ENCODE results near the genes TRAPPC14 and TSC22D4.

DNA sequence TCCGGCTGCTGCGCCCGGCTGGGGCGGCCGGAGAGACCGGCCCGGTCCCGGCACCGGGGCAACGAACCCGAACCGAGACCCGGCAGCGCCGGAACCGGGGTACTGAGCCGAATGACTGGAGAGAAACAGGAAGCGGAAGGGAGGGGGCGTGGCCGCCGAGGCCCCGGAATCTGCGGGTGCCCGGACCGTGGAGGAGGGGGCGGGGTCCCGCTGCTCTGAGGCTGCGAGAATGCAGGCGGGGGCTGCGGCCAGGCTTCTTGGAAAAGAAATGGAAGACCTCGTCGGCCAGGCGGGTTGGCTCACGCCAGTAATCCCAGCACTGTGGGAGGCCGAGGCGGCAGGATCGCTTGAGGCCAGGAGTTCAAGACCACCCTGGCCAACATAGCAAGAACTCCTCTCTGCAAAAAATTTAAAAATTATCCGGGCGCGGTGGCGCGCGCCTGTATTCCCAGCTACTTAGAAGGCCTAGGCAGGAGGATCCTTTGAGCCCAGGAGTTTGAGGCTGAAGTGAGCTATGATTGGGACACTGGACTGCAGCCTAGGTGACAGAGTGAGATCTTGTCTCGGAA is at the start of gene TRAPPC14:
Gene TRAPPC14, minus strand, starts transcription at position 134 of the 569 bp plus-strand sequence.
- RRBS, result 2% methylated on average over 8 of the region's 44 CpGs
CAGE:
- cytosol, long polyA plus RNA, result start-site peak on the minus strand centred at position 116 of the sequence, 59 bp wide, 269 and 67 reads in 2 replicates
- long polyA plus RNA, result start-site peak on the minus strand centred at position 123 of the sequence, 41 bp wide, 225 and 191 reads in 2 replicates
- nucleus, long polyA plus RNA, result start-site peak on the minus strand centred at position 106 of the sequence, 60 bp wide, 1,419 and 1,226 reads in 2 replicates

GRCh38 chr7:100166725-100167552 is 1.5 kb downstream of the GAL3ST4 start:
- RRBS, result 63% methylated on average over 1 of the region's 17 CpGs
CAGE:
- cytosol, long polyA plus RNA, result no peak
- long polyA plus RNA, result no peak
- nucleus, long polyA plus RNA, result no peak

DNA sequence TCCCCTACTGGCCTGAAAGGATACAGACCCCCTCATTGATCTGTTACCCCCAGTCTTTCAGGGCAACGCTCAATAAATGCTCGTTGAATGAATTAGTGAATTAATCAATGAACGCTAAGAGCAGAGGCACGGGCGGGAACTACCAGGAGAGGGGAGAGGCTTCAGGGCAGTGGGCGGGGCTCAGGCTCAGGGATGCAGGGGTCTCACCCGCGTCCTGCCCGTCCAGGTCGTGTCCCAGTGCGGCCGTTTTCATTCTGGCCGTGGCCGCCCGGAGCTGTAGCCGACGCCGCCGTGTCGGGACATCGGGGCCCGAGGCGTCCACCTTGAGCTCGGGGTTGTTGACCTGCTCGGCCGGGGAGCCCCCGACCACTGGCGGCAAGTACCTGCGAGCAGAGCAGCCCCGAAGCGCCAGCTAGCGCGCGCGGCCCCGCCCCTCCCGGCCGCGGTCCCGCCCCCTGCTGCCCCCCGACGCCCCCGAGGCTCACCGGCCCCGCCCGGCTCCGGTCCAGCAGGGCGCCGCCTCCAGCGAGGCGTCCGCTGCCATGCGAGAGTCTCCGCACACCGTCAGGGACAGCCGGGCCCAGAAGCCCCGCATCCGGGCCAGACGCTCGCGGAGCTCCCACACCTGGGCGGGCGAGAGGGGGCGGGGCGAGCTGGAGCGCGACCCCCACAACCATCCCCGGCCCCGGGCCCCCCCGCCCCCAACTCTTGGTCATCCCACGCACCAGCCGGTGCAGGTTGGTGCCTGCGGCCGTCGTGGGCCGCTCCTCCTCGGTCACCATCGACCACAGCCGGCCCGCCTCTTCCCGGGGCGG is 2.8 kb upstream of the GAL3ST4 start:
- RRBS, result 42% methylated on average over 54 of the region's 82 CpGs
CAGE:
- cytosol, long polyA plus RNA, result no peak
- long polyA plus RNA, result no peak
- nucleus, long polyA plus RNA, result no peak

DNA sequence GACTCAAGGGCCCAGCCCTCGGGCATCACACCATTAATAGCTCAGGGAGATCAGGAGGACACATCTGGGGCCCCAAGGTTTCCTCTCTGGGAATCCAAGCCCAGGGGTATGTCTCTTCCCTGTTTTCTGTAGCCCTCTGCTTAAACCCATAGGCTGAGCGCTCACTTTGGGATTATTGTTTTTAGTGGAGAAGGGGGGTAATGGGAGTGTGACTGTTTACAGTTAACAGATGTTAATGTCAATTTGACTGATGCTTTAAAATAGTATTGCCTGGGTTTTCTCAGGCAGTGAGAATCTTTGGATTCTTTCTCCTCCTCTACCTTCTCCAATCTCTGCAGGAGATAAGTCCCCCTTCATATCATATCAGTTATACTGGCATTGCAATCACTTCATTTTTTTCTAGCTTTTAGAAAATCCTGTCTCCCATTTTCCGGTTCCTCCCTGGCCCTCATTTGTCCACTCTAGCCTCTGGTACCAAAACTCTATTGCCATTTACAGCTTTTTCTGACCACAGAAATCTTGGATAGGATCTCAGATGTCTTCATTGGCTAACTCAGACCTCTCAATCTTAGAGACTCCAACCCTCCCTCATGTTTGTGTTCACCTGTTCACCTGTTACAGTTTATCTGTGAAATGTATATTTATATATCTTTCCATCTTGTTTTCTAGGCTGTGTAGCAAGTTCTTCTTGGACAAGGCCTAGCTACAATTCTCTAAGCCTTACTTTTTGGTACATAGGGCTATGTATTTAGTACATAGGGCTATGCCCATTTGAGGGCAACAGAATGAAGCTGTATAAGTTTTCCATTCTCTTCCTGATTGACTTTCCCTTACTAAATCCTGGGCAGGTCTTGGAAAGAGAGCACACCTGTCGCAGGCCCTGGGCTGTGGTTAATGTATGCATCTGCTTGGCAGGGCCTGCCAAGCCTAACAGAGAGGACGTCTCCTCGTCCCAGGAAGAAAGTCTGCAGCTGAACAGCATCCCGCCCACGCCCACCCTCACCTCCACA is 9.3 kb upstream of the PVRIG start:
- RRBS, result no CpG with 5 or more reads among the region's 8 CpGs
CAGE:
- cytosol, long polyA plus RNA, result no peak
- long polyA plus RNA, result no peak
- nucleus, long polyA plus RNA, result no peak

DNA sequence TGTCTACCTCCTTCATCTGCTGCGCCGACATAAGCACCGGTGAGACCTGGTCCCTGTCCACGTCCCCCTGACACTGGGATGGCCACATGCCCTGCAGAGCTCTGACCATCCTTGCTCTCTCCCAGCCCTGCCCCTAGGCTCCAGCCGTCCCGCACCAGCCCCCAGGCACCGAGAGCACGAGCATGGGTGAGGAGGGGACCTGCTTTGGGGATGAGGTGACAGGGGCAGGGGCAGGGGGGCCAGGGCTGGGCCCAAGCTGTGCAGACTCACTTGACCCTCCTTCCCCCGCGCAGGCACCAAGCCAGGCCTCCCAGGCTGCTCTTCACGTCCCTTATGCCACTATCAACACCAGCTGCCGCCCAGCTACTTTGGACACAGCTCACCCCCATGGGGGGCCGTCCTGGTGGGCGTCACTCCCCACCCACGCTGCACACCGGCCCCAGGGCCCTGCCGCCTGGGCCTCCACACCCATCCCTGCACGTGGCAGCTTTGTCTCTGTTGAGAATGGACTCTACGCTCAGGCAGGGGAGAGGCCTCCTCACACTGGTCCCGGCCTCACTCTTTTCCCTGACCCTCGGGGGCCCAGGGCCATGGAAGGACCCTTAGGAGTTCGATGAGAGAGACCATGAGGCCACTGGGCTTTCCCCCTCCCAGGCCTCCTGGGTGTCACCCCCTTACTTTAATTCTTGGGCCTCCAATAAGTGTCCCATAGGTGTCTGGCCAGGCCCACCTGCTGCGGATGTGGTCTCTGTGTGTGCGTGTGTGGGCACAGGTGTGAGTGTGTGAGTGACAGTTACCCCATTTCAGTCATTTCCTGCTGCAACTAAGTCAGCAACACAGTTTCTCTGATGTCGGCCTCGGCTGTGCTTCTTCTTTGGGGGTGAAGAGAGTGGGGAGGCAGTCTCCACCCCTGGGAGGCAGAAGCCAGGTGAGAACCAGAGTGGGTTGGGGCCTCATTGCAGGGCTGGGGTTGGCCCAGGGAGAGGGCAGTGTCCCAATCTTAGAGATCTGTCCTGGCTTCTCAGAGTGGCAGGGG is 1.2 kb downstream of the PVRIG start:
- RRBS, result no CpG with 5 or more reads among the region's 26 CpGs
CAGE:
- cytosol, long polyA plus RNA, result no peak
- long polyA plus RNA, result no peak
- nucleus, long polyA plus RNA, result no peak

DNA sequence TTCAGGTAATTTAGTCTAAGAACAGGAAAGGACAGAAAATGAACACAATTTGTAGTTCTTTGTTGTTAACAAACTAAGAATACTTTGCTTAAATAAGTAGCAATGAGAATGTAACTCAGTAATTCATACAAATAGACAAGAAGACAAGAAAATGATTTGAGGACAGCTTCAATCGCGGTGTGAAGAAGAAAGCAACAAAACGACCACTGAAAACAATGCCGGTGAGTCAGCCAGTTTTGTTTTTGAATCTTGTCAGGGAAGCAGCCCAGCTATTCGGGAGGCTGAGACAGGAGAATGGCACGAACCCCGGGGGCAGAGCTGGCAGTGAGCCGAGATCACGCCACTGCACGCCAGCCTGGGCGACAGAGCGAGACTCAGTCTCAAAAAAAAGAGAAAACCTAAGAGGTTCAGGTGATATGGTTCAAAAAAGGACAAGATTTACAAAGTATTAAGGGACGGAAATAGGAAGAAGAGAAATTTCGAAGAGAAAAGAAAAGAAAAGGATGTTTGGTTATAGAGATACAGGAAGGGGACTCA is 19.8 kb upstream of the PILRB start:
- RRBS, result 94% methylated on average over 1 of the region's 14 CpGs
CAGE:
- cytosol, long polyA plus RNA, result no peak
- long polyA plus RNA, result no peak
- nucleus, long polyA plus RNA, result no peak

GRCh38 chr7:100354774-100355411 is 3.0 kb upstream of the PILRB start:
- RRBS, result no CpG with 5 or more reads among the region's 7 CpGs
CAGE:
- cytosol, long polyA plus RNA, result no peak
- long polyA plus RNA, result no peak
- nucleus, long polyA plus RNA, result no peak

GRCh38 chr7:100367005-100367997 is 6.0 kb upstream of the PILRA start:
- RRBS, result no CpG with 5 or more reads among the region's 15 CpGs
CAGE:
- cytosol, long polyA plus RNA, result no peak
- long polyA plus RNA, result no peak
- nucleus, long polyA plus RNA, result no peak

DNA sequence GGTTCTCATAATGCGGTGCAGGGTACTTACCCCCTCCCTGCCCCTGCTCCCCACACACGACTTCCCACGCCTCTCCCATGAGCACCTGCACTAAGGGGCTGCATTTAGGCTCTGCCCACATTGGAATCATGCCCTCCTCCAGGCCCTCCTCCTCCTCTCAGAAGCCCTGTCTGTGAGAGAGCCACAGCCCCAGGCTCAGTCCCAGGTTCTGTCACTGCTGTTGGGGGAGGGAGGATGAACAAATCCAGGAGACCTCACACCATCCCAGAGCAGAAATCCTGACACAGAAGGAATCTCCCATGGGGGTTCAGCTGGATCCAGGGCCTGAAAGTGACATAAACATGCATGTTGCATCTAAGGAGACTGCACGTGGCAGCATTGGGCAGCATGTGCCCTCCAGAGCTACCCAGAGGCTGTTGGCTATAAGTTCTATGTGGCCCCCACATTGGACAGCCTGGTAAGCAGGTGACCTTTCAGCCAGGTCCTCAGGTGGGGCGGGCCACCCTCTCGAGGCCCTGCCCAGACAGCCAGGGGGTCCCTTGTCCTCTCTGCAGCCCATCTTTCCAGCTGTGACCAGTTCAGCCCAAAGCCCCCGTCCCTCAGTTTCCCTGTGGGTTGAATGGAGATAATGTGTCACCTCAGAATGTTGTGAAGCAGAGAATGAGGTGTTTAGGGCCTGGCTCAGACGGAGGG is 1.6 kb upstream of the PILRA start:
- RRBS, result no CpG with 5 or more reads among the region's 8 CpGs
CAGE:
- cytosol, long polyA plus RNA, result no peak
- long polyA plus RNA, result no peak
- nucleus, long polyA plus RNA, result no peak

- RRBS, result no CpG with 5 or more reads among the region's 7 CpGs
CAGE:
- cytosol, long polyA plus RNA, result no peak
- long polyA plus RNA, result no peak
- nucleus, long polyA plus RNA, result no peak
These were observed 9.2 kb downstream of the PILRA start for GRCh38 chr7:100382441-100382843.

DNA sequence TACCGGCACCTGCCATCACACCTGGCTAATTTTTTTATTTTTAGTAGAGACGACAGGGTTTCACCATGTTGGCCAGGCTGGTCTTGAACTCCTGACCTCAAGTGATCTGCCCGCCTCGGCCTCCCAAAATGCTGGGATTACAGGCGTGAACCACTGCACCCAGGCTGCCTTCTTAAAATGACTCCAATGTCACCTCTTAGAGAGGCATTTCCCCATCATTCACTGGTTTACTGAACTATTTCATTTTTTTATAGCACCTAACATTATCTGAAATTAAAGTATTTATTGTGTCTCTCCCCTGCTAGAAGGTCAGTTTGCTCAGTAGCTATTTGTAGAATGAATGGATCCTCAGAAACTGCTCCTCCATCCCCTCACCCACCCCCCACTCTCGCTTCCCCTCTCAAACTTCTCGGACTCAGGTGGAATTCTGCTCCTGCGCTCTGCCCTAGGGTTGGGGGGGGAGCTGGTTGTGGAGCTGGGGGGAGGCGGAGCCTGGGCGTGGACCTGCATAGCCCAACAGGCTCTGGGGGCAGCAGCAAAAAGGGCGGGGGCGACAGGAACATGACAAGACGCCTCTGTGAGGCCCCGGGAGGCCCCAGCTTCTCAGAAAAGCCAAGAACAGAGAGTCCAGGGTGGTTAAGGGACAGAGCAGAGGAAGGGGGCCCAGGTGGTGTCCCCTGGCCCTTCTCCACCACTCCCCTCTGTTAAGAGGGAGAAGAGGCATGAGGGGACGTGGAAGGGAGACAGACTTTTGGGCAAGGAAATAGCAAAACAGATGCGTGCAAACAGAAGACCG is 3.6 kb downstream of the TSC22D4 start:
- RRBS, result no CpG with 5 or more reads among the region's 17 CpGs
CAGE:
- cytosol, long polyA plus RNA, result no peak
- long polyA plus RNA, result no peak
- nucleus, long polyA plus RNA, result no peak

GRCh38 chr7:100478661-100479718 is at the start of gene TSC22D4:
Gene TSC22D4, minus strand, starts transcription at chr7:100479214.
- RRBS, result under 1% methylated on average over 27 of the region's 44 CpGs
CAGE:
- cytosol, long polyA plus RNA, result start-site peak on the minus strand at chr7:100479151-100479240, 415 and 829 reads in 2 replicates
- long polyA plus RNA, result start-site peak on the minus strand at chr7:100479148-100479201, 327 and 571 reads in 2 replicates
- nucleus, long polyA plus RNA, result start-site peak on the minus strand at chr7:100479164-100479241, 525 and 682 reads in 2 replicates

- RRBS, result no CpG with 5 or more reads among the region's 4 CpGs
CAGE:
- cytosol, long polyA plus RNA, result no peak
- long polyA plus RNA, result no peak
- nucleus, long polyA plus RNA, result no peak
These were observed 22.9 kb upstream of the AGFG2 start for GRCh38 chr7:100515990-100516525.

- RRBS, result no CpG with 5 or more reads among the region's 9 CpGs
CAGE:
- cytosol, long polyA plus RNA, result no peak
- long polyA plus RNA, result no peak
- nucleus, long polyA plus RNA, result no peak
These were observed 1.1 kb downstream of the AGFG2 start for GRCh38 chr7:100539950-100540713.

- RRBS, result no CpG with 5 or more reads among the region's 7 CpGs
CAGE:
- cytosol, long polyA plus RNA, result no peak
- long polyA plus RNA, result no peak
- nucleus, long polyA plus RNA, result no peak
These were observed 16.6 kb downstream of the AGFG2 start for GRCh38 chr7:100555541-100556114.

DNA sequence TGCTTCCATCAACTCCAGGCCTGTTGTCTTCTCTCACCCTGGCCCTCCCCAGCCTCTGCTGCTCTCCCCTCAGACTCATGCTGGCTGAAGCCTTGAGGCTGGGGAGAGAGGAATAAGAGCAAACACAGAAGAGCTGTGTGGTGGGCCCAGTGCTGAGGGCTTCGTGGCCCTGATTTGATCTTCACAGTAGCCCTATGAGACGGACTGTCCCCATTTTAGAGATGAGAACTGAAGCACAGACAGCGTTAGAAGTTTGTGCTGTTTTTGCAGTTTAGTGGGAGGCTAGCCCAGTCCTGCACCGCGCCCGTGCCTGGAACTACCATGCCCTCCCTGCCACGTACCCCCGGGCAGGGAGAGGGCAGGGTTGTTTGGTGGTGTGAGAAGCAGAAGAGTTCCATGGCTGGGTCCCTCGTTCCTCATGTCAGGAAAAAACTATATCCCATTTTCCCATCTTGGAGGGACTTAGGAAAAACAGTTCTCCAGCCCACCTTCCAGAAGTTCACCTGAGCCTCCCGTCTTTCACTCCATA is 10.3 kb downstream of the SAP25 start:
- RRBS, result no CpG with 5 or more reads among the region's 10 CpGs
CAGE:
- cytosol, long polyA plus RNA, result no peak
- long polyA plus RNA, result no peak
- nucleus, long polyA plus RNA, result no peak

DNA sequence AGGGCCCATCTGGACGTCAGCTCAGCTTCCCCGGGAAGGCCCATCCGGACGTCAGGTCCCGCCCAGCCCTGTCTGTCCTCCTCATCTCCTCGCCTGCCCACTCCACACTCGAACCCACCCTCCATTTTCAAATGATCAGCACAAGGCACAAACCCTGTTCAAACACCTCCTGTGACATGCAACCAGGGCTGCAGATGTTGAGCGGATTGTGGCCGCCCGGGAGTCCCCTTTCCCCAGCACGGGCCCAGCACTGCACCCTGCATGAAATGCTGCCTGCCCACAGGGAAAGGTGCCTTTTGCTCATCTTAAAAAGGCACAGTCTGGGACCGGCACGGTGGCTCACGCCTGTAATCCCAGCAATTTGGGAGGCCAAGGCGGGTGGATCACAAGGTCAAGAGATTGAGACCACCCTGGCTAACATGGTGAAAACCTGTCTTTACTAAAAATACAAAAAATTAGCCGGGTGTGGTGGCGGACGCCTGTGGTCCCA is 5.3 kb upstream of the SAP25 start:
- RRBS, result 85% methylated on average over 4 of the region's 18 CpGs
CAGE:
- cytosol, long polyA plus RNA, result no peak
- long polyA plus RNA, result no peak
- nucleus, long polyA plus RNA, result no peak

- RRBS, result 90% methylated on average over 4 of the region's 23 CpGs
CAGE:
- cytosol, long polyA plus RNA, result no peak
- long polyA plus RNA, result no peak
- nucleus, long polyA plus RNA, result no peak
These were observed 3.4 kb downstream of the LRCH4 start for GRCh38 chr7:100582335-100583031.

- RRBS, result no CpG with 5 or more reads among the region's 6 CpGs
CAGE:
- cytosol, long polyA plus RNA, result no peak
- long polyA plus RNA, result no peak
- nucleus, long polyA plus RNA, result no peak
These were observed 1.4 kb downstream of the LRCH4 start for GRCh38 chr7:100584552-100584972.

DNA sequence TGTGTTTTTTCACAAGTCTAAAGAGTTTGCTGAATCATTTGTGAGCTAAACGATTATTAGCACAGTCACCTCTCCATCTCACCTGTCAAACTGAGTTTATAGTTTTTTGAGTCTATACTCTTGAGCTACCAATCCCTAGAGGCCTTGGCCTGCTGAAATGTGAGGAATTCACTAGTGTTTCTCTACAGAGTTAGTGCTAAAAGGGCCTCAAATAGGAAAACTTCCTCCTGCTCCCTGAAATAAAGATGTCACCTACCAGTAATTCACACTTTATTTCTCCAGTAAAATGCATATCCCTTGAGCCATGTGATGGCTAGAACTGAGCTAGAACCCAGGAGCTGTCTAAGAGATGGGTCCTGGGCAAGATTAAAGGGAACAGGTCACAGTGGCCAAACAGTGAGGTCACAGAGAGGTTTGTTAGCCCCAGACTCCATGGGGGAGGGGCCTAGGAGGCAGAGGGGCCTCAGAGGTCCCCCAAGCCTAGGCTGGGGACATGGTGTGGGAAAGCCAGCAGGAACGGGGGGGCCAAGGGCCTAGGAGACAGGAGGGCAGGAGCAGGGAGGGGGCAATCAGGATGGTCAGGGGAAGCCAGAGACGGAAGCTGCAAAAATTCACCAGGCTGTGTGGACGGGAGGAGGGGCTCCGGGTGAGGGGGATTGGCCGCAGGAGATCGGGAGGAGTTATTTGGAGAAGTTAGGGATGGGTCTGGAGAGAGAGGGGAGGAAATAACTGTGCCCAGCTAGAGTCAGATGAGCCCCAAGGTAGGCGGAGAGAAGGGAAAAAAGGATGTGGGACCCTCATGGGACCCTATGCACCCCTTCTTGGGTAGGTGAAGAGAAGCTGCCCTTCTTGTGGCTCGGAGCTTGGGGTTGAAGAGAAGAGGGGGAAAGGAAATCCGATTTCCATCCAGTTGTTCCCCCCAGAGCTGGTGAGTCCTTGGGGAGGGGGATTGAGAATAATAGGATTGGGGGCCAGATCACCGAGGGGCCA is 3.3 kb downstream of the FBXO24 start:
- RRBS, result no CpG with 5 or more reads among the region's 11 CpGs
CAGE:
- cytosol, long polyA plus RNA, result no peak
- long polyA plus RNA, result no peak
- nucleus, long polyA plus RNA, result no peak